ENCODE measurements around a stretch of chr21.

GRCh38 chr21:40563792-40564554 is 283.0 kb downstream of the DSCAM start:
- RAMPAGE, long total RNA, result no peak
- RRBS, result no CpG with 5 or more reads among the region's 7 CpGs
PRO-cap:
- standard, result no peak
- CoPRO, capped RNA only, 2 experiments, result no peak in any of the 2 experiments
- CoPRO, capped and uncapped RNA, 2 experiments, result no peak in any of the 2 experiments
- CoPRO, uncapped RNA only, 2 experiments, result no peak in any of the 2 experiments
CAGE:
- cytosol, long polyA plus RNA, result no peak
- long polyA plus RNA, result no peak
- nucleolus, long total RNA, result no peak
- nucleus, long polyA plus RNA, result no peak

- RAMPAGE, long total RNA, result no peak
- RRBS, result no CpG with 5 or more reads among the region's 11 CpGs
PRO-cap:
- standard, result no peak
- CoPRO, capped RNA only, 2 experiments, result no peak in any of the 2 experiments
- CoPRO, capped and uncapped RNA, 2 experiments, result no peak in any of the 2 experiments
- CoPRO, uncapped RNA only, 2 experiments, result no peak in any of the 2 experiments
CAGE:
- cytosol, long polyA plus RNA, result no peak
- long polyA plus RNA, result no peak
- nucleolus, long total RNA, result no peak
- nucleus, long polyA plus RNA, result no peak
Measured at GRCh38 chr21:41164992-41165652, 2.8 kb upstream of the BACE2 start.

DNA sequence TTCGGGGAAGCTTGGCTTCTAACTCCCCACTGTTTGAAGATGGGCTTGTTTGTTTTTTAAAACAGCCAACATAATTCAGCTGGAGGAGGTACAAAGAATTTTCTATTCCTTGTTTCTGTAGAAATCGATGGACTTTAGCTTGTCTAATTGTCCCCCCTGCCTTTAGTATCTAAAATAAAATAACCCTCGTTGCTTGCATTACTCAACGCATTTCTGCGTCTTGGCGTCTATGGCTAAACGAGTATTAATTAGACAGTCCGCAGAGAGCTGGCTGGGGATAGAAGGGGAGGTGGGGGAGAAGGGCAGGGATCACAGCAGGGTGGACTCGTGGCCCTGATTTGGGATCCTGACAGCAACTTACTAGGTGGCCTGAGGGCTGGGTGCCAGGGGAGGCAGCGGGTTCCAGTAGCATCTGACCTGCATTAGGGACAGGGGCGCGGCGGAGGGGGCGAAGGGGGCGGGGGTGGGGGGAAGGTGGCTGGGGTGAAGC is 1.2 kb upstream of the BACE2 start:
- RAMPAGE, long total RNA, result no peak
- RRBS, result no CpG with 5 or more reads among the region's 15 CpGs
PRO-cap:
- standard, result no peak
- CoPRO, capped RNA only, 2 experiments, result no peak in any of the 2 experiments
- CoPRO, capped and uncapped RNA, 2 experiments, result no peak in any of the 2 experiments
- CoPRO, uncapped RNA only, 2 experiments, result no peak in any of the 2 experiments
CAGE:
- cytosol, long polyA plus RNA, result no peak
- long polyA plus RNA, result no peak
- nucleolus, long total RNA, result no peak
- nucleus, long polyA plus RNA, result no peak

DNA sequence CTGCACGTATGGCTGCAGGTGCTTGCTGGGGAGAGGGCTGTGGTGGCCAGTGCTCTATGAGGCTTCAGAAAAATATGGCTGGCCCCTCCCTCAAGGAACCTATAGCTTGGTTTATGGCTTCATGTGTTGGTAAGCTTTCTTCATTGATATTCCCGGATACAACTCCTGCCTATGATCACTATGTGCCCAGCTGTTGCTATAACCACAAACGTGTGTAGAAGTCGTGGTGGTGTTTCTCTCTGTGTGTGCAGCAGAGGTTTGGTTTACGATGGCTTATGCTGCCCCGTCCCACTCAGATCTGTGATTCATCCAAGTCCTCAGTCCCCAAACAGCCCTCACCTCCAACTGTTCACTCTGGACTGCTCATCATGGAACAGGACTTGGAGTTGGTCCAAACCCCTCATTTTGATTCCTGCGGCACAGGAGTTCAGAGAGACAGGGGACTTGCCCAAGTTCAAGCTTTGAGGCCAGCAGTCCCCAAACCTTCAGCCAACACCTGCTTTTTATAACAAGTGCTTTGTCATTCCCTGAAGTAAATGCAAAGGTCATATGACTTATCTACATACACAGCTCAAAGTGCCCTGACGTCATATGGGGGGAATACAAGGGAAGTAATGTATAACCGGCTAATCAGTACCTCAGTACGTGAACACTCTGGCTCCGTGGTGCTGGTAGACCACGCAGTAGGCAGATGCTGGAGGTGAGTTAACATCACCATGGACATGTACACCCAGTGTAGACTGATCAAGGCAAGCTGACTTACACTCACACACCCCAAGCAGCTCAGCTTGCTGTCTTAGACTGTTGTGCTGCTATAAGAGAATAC is 59.8 kb downstream of the BACE2 start:
- RAMPAGE, long total RNA, result no peak
- RRBS, result no CpG with 5 or more reads among the region's 12 CpGs
PRO-cap:
- standard, result no peak
- CoPRO, capped RNA only, 2 experiments, result no peak in any of the 2 experiments
- CoPRO, capped and uncapped RNA, 2 experiments, result no peak in any of the 2 experiments
- CoPRO, uncapped RNA only, 2 experiments, result no peak in any of the 2 experiments
CAGE:
- cytosol, long polyA plus RNA, result no peak
- long polyA plus RNA, result no peak
- nucleolus, long total RNA, result no peak
- nucleus, long polyA plus RNA, result no peak

DNA sequence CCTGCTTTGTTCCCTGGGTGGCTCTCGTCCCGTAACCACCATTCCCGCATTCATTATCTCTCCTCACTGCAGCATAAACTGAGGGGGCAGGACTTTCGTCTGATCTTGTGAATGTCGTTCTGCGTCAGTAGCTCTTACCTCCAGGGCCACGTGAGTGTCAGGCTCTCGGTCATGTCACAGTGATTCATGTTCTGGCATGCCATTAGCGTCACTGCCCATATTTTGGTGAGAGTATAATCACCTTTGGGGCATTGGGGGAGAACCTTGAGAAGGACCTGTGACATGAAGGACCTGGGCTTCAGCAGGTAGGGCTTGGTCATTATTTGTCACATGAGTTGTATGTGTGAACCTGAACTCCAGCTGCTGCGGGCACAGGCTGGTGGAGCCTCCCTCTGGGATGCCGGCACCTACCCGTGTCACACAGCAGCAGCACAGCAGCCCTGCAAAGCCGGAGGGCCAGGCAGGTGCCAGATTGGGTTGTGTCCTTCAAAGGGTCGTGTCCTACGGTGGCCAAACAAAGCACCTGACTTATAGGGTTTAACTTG is 68.5 kb downstream of the BACE2 start:
- RAMPAGE, long total RNA, result no peak
- RRBS, result 4% methylated on average over 3 of the region's 15 CpGs
PRO-cap:
- standard, result no peak
- CoPRO, capped RNA only, 2 experiments, result no peak in any of the 2 experiments
- CoPRO, capped and uncapped RNA, 2 experiments, result no peak in any of the 2 experiments
- CoPRO, uncapped RNA only, 2 experiments, result no peak in any of the 2 experiments
CAGE:
- cytosol, long polyA plus RNA, result no peak
- long polyA plus RNA, result no peak
- nucleolus, long total RNA, result no peak
- nucleus, long polyA plus RNA, result no peak

DNA sequence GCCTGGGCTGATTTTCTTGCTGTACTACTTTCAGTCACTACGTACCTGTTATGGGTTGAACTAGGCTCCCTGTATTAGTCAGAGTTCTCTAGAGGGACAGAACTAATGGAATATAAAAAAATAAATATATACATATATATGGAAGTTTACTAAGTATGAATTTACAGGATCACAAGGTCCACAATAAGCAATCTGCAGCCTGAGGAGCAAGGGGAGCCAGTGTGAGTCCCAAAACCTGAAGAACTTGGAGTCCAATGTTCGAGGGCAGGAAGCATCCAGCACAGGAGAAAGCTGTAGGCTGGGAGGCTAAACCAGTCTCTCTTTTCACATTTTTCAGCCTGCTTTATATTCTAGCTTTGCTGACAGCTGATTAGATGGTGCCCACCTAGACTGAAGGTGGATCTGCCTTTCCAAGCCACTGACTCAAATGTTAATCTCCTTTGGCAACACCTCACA is 2.7 kb downstream of the MX2 start:
- RAMPAGE, long total RNA, result no peak
- RRBS, result no CpG with 5 or more reads among the region's 2 CpGs
PRO-cap:
- standard, result no peak
- CoPRO, capped RNA only, 2 experiments, result no peak in any of the 2 experiments
- CoPRO, capped and uncapped RNA, 2 experiments, result no peak in any of the 2 experiments
- CoPRO, uncapped RNA only, 2 experiments, result no peak in any of the 2 experiments
CAGE:
- cytosol, long polyA plus RNA, result no peak
- long polyA plus RNA, result no peak
- nucleolus, long total RNA, result no peak
- nucleus, long polyA plus RNA, result no peak

- RAMPAGE, long total RNA, result no peak
- RRBS, result no CpG with 5 or more reads among the region's 10 CpGs
PRO-cap:
- standard, result no peak
- CoPRO, capped RNA only, 2 experiments, result no peak in any of the 2 experiments
- CoPRO, capped and uncapped RNA, 2 experiments, result no peak in any of the 2 experiments
- CoPRO, uncapped RNA only, 2 experiments, result no peak in any of the 2 experiments
CAGE:
- cytosol, long polyA plus RNA, result no peak
- long polyA plus RNA, result no peak
- nucleolus, long total RNA, result no peak
- nucleus, long polyA plus RNA, result no peak
Measured at GRCh38 chr21:41420997-41421460, 5.0 kb upstream of the MX1 start.

DNA sequence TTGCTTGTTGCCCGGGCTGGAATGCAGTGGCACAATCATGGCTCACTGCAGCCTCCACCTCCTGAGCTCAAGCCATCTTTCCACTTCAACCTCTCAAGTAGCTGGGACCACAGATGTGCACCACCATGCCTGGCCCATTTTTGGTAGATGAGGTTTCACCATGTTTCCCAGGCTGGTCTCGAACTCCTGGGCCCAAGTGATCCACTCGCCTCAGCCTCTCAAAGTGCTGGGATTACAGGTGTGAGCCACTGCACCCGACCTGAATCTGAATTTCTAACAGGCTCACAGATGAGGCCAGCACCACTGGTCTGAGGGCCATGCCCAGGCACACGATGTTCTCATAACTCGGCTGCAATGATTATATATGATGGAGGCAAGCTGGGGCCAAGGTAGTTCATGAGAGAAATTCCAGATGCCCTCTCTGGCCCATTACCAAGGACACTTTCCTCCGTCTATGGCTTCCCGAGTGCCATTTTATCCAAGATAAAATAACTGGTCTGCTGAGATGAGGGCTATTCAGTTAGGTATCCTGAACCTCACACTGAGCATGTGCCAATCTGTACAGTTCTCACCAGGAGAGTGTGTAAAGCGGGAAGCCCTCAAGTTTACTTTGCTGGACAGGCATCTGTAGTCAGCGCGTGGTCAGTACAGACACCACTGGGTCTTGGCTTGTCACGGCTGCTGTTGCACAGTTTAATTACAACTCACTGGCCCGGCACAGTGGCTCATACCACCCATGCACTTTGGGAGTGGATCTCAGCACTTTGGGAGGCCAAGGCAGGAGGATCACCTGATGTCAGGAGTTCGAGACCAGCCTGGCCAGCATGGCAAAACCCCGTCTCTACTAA is 16.5 kb downstream of the TMPRSS2 start:
- RAMPAGE, long total RNA, result no peak
- RRBS, result no CpG with 5 or more reads among the region's 15 CpGs
PRO-cap:
- standard, result no peak
- CoPRO, capped RNA only, 2 experiments, result no peak in any of the 2 experiments
- CoPRO, capped and uncapped RNA, 2 experiments, result no peak in any of the 2 experiments
- CoPRO, uncapped RNA only, 2 experiments, result no peak in any of the 2 experiments
CAGE:
- cytosol, long polyA plus RNA, result no peak
- long polyA plus RNA, result no peak
- nucleolus, long total RNA, result no peak
- nucleus, long polyA plus RNA, result no peak

DNA sequence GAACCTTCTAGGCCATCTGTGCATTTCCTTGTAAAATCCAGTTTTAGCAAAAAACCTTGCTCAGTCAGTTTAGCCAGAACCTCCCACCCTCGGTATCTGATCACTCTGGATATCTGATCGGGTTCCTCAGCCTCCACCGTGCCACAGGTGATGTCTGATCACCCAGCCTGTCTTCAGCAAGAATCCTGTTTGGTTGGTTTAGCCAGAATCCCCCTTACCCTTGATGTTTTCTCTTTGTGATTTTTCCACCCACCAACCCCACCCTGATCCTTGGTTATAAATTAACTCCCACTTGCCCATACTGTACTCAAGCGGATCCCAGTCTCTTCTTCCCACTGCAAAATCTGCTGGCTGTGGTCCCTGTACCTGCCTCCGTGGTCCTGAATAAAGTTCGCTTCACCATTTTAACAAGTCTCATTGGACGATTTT is 8.6 kb downstream of the TMPRSS2 start:
- RAMPAGE, long total RNA, result no peak
- RRBS, result no CpG with 5 or more reads among the region's 7 CpGs
PRO-cap:
- standard, result no peak
- CoPRO, capped RNA only, 2 experiments, result no peak in any of the 2 experiments
- CoPRO, capped and uncapped RNA, 2 experiments, result no peak in any of the 2 experiments
- CoPRO, uncapped RNA only, 2 experiments, result no peak in any of the 2 experiments
CAGE:
- cytosol, long polyA plus RNA, result no peak
- long polyA plus RNA, result no peak
- nucleolus, long total RNA, result no peak
- nucleus, long polyA plus RNA, result no peak

- RAMPAGE, long total RNA, result no peak
- RRBS, result no CpG with 5 or more reads among the region's 23 CpGs
PRO-cap:
- standard, result no peak
- CoPRO, capped RNA only, 2 experiments, result no peak in any of the 2 experiments
- CoPRO, capped and uncapped RNA, 2 experiments, result no peak in any of the 2 experiments
- CoPRO, uncapped RNA only, 2 experiments, result no peak in any of the 2 experiments
CAGE:
- cytosol, long polyA plus RNA, result no peak
- long polyA plus RNA, result no peak
- nucleolus, long total RNA, result no peak
- nucleus, long polyA plus RNA, result no peak
Measured at GRCh38 chr21:41506147-41506957, 1.6 kb downstream of the TMPRSS2 start.

DNA sequence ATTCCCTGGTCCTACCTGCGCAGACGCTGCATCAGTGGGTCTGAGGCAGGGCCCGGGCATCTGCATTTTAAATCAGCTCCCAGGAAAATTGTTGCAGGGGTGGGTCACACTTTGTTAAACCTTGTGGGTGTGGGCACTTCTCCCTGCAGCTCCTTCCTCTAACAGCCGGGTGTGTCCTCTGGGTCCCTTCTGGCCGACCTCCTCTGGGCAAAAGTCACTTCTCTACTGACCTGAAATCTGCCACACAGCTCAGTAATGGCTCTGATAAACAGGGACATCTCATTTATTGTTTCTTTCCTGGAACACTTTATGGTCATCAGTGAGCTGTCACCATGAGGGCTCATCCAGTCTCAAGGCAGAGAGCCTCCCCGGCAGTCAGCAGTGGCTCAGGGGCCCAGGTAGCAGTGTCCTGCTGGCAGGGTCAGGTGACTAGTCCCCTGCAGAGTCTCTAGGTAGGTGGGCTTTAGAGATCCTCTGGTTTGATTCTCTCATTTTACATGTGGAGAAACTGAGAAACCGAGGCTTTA is 52.8 kb upstream of the TMPRSS2 start:
- RAMPAGE, long total RNA, result no peak
- RRBS, result no CpG with 5 or more reads among the region's 7 CpGs
PRO-cap:
- standard, result no peak
- CoPRO, capped RNA only, 2 experiments, result no peak in any of the 2 experiments
- CoPRO, capped and uncapped RNA, 2 experiments, result no peak in any of the 2 experiments
- CoPRO, uncapped RNA only, 2 experiments, result no peak in any of the 2 experiments
CAGE:
- cytosol, long polyA plus RNA, result no peak
- long polyA plus RNA, result no peak
- nucleolus, long total RNA, result no peak
- nucleus, long polyA plus RNA, result no peak

DNA sequence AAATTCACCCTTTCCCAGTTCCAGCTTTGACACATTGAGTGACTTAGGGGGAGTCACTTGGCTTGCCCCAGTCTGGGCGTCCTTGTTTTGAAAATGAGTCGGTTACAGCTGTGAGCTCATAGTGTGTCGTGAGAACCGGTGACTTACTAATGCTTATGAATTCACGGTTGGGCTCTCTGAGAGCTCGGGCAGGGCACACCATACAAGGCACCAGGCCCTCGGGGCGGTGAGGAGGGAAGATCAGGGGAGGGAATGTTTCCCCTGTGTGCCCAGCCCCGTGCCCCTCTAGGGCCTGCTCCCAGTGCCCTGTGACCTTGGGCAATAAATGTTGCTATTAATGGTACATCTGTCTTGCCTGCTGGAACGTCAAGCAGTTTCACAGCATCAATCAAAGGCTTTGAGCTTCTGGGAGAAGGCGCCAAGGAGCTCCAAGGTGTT is 127.0 kb upstream of the TMPRSS2 start:
- RAMPAGE, long total RNA, result no peak
- RRBS, result no CpG with 5 or more reads among the region's 11 CpGs
PRO-cap:
- standard, result no peak
- CoPRO, capped RNA only, 2 experiments, result no peak in any of the 2 experiments
- CoPRO, capped and uncapped RNA, 2 experiments, result no peak in any of the 2 experiments
- CoPRO, uncapped RNA only, 2 experiments, result no peak in any of the 2 experiments
CAGE:
- cytosol, long polyA plus RNA, result no peak
- long polyA plus RNA, result no peak
- nucleolus, long total RNA, result no peak
- nucleus, long polyA plus RNA, result no peak

- RAMPAGE, long total RNA, result no peak
- RRBS, result no CpG with 5 or more reads among the region's 17 CpGs
PRO-cap:
- standard, result no peak
- CoPRO, capped RNA only, 2 experiments, result no peak in any of the 2 experiments
- CoPRO, capped and uncapped RNA, 2 experiments, result no peak in any of the 2 experiments
- CoPRO, uncapped RNA only, 2 experiments, result no peak in any of the 2 experiments
CAGE:
- cytosol, long polyA plus RNA, result no peak
- long polyA plus RNA, result no peak
- nucleolus, long total RNA, result no peak
- nucleus, long polyA plus RNA, result no peak
Measured at GRCh38 chr21:41684164-41684826, 82.6 kb downstream of the RIPK4 start.

DNA sequence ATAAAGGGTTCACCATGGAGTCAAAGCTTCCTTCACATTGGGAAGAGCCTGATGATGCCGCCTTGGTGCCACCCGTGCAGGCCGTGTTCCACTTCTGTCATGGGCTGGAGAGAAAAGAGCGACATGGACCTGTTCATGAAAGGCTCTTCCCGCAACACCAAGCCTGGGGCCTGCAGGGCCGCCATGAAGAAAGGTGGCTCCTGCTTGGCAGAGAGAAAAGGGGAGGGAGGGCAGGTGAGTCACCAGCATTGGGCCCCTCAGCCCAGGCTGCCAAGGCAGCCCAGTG is 49.3 kb downstream of the RIPK4 start:
- RAMPAGE, long total RNA, result no peak
- RRBS, result no CpG with 5 or more reads among the region's 6 CpGs
PRO-cap:
- standard, result no peak
- CoPRO, capped RNA only, 2 experiments, result no peak in any of the 2 experiments
- CoPRO, capped and uncapped RNA, 2 experiments, result no peak in any of the 2 experiments
- CoPRO, uncapped RNA only, 2 experiments, result no peak in any of the 2 experiments
CAGE:
- cytosol, long polyA plus RNA, result no peak
- long polyA plus RNA, result no peak
- nucleolus, long total RNA, result no peak
- nucleus, long polyA plus RNA, result no peak

DNA sequence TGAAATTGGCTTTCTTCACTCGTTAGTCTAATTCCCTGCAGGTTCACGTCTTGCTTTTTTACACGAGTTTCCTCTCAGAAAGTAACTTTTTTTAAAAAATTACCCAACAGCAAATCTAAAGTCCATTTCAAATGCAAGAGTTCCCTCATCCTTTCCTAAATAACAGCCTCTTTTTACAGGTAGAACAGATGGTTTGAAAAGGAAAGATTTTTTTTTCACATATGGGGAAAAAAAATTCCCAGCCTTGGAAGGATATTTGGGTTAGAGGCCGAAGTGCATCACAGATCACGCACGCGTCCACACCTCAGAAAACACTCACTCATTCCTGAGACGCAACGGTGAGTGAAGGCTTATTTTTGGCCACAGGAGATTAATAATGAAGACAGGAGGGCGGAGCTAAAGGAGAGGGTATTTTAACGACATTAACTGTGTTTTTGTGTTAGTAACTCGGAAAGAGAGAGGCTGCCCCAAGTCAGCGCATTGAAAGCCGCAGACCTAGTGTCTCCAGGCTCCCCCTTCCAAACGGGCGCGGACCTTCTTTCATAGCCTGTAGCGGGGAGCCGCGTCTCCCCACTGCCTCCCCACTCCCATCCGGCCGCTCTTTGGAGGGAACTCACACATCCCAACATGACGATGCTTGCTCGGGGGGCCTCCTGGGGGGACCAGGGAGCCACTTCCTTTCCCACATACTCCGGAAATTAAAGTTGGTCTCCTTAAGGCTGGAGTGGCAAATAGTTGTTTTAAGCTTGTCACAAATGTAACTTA is 1.0 kb upstream of the RIPK4 start:
- RAMPAGE, long total RNA, result no peak
- RRBS, result no CpG with 5 or more reads among the region's 25 CpGs
PRO-cap:
- standard, result no peak
- CoPRO, capped RNA only, 2 experiments, result no peak in any of the 2 experiments
- CoPRO, capped and uncapped RNA, 2 experiments, result no peak in any of the 2 experiments
- CoPRO, uncapped RNA only, 2 experiments, result no peak in any of the 2 experiments
CAGE:
- cytosol, long polyA plus RNA, result no peak
- long polyA plus RNA, result no peak
- nucleolus, long total RNA, result no peak
- nucleus, long polyA plus RNA, result no peak

- RAMPAGE, long total RNA, result no peak
- RRBS, result no CpG with 5 or more reads among the region's 13 CpGs
PRO-cap:
- standard, result no peak
- CoPRO, capped RNA only, 2 experiments, result no peak in any of the 2 experiments
- CoPRO, capped and uncapped RNA, 2 experiments, result no peak in any of the 2 experiments
- CoPRO, uncapped RNA only, 2 experiments, result no peak in any of the 2 experiments
CAGE:
- cytosol, long polyA plus RNA, result no peak
- long polyA plus RNA, result no peak
- nucleolus, long total RNA, result no peak
- nucleus, long polyA plus RNA, result no peak
Measured at GRCh38 chr21:41833513-41834100, 45.5 kb downstream of the PRDM15 start.

- RAMPAGE, long total RNA, result no peak
- RRBS, result no CpG with 5 or more reads among the region's 14 CpGs
PRO-cap:
- standard, result no peak
- CoPRO, capped RNA only, 2 experiments, result no peak in any of the 2 experiments
- CoPRO, capped and uncapped RNA, 2 experiments, result no peak in any of the 2 experiments
- CoPRO, uncapped RNA only, 2 experiments, result no peak in any of the 2 experiments
CAGE:
- cytosol, long polyA plus RNA, result no peak
- long polyA plus RNA, result no peak
- nucleolus, long total RNA, result no peak
- nucleus, long polyA plus RNA, result no peak
Measured at GRCh38 chr21:41873716-41874449, 5.3 kb downstream of the PRDM15 start.

GRCh38 chr21:41898989-41899727 is 20.0 kb upstream of the PRDM15 start:
- RAMPAGE, long total RNA, result no peak
- RRBS, result 86% methylated on average over 2 of the region's 27 CpGs
PRO-cap:
- standard, result no peak
- CoPRO, capped RNA only, 2 experiments, result no peak in any of the 2 experiments
- CoPRO, capped and uncapped RNA, 2 experiments, result no peak in any of the 2 experiments
- CoPRO, uncapped RNA only, 2 experiments, result no peak in any of the 2 experiments
CAGE:
- cytosol, long polyA plus RNA, result no peak
- long polyA plus RNA, result no peak
- nucleolus, long total RNA, result no peak
- nucleus, long polyA plus RNA, result no peak